ENCODE data around the gene CPEB2.

DNA sequence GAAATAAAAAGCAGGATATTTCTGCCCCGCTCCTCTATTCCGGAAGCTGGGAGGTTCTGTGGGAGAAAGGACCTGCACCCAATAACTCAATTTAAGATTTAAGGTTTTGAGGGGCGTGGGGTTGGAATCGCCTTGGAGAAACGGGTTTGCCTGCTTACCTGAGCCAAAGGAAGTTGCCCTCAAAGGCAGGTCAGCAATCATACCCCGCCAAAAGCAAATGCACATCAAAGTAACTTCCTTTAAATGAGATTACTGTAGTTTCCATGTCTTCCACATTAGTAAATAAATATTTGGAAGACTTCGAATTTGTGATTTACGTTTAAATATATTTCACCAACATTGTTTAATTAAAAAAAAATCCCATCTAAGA, 999 bp upstream of the HS3ST1 start:
- RRBS = no CpG with 5 or more reads among the region's 8 CpGs

DNA sequence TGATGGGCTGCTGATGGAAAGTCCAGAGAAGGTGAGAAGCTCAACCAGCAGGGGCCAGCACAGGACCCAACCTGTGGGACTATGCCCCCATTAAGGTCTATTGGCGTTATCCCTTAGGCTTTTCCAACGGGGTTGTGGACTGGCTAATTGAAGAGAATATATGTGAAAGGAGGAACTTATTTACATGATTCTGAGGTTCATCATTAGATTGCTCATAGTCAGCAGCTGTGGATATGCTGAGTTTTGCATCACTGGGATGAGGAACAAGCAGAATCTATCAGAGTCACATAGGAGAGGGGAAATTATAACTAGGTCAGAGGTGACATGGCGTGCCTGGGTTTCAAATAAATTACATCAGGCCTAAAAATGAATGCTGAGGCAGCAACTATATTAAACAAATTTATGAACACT, 60.6 kb upstream of the HS3ST1 start:
- RRBS = no CpG with 5 or more reads among the region's 3 CpGs

DNA sequence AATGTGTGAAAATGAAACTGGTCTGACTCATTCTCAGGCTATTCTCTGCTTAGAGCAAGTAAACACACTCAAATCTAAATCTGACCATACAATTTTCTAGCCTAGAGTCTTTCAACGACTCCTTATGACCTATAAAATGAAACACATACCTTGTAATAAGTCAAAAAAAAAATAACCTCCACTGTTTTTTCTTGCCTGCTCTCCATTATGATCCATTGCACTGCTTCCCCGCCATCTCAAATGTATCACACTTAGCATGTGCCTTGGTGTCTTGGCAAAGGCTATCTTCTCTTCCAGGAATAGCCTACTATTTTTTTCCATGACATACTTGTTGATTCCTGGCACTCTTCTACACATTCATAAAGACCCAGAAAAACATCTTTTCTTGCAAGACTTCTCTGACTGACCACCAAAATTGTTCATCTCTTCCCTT, 965.1 kb upstream of the HS3ST1 start:
- RRBS = no CpG with 5 or more reads among the region's 2 CpGs

GRCh38 chr4:13356801-13357265, 127.3 kb downstream of the RAB28 start:
- RRBS = no CpG with 5 or more reads among the region's 2 CpGs

DNA sequence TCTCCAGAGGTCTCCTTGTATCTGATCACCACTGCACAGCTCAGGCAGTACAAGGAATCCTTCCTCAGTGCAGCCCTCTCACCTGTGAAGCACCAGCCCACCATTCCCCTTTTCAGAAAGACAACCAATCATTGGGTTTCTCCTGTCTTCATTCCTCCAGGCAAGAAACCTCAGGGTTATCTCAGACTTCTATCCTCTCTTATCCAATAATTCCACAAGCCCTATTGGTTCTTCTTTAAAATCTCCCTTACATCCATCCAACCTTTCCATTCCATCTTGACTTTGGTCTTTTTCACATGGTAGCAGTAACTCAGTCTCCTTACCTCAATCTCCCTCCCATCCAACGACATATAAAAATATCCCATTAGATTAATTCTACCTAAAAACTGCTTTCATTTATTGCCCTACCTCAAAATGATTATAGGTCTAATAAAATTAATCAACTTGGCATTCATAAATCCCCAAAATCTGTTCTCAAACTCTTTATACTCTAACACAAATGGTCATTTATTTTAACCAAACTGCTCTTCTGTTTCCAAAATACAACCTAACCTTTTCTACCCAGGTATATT, 109.6 kb downstream of the RAB28 start:
- RRBS = no CpG with 5 or more reads among the region's 1 CpG

GRCh38 chr4:13549271-13549656, 5.0 kb upstream of the NKX3-2 start:
- RRBS = no CpG with 5 or more reads among the region's 13 CpGs

- RRBS = no CpG with 5 or more reads among the region's 4 CpGs
Measured at GRCh38 chr4:13626549-13627009, 946 bp downstream of the BOD1L1 start.

DNA sequence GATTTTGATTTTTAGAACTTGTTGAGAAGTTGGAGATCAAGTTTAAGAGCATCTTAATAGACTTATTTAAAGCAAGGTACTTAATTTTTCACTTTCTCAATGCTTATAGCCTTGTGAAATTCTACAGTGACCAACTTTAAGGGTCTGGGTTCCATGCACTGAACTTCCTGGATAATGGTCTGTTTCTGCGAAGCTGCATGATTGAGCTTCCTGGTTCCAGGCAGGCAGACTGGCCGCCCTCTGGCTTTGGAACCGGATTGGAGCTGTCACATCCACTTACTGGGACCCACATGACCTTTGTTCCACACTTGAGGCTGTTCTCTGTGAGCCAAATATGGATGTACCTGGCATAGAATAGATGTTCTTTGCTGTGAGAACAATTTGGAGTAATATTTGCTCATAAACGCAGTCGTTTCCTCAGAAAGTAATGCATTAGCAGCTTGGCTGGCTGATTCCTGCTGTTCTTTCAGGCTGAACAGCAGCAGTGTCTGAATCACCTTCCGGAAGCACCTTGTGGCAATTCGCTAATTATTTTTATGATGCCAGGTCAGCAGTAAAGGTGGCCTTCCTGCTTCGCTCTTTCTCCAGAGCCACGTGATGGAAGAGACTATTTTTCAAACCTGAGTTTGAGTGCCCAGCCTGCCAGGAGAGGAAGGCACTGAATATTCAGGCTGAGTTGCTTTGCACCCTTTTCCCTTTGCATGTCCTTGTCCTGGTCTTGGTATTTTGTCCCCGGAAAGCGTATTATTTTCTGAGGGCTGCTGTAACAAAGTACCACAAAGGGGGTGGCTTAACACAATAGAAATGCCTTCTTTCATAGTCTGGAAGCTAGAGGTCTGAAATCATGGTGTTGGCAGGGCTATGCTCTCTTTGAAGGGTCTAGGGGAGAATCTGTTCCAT, 78.1 kb upstream of the BOD1L1 start:
- RRBS = no CpG with 5 or more reads among the region's 11 CpGs

GRCh38 chr4:13856161-13856421, 228.6 kb upstream of the BOD1L1 start:
- RRBS = no CpG with 5 or more reads among the region's 1 CpG

DNA sequence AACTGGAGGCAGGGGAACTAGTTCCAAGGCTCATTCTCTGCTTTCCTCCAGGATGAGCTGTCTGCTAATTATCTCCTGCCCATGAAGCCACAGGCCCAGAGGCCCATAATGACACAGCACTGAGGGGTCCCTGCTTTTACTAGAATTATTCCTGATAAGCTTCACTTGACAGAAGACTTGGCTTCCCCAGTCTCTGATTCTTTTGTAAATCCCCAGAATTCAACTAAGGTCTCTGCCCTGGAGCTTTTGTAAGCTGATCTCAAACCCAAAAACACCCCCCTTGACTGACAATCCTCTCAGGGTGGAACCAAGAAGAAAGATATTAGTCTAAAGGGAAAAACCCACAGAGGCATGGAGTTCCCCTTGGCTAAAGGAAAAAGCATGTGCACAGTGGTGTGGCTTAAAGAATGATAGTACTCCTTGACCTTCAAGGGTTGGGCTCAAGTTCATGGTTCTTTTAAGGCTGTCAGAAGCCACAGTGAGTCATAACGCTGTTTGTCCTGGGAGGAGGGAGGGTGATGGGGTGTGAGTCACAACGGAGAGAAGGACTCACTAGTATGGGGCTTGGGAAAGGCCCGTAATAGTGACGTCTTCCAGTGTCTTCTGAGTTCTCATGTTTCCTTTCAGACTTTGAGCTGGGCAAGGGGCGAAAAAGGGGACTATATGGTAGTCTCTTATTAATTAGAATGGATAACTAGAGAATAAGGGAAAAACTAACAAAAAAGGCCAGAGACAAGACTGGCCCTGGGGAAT, 146.0 kb upstream of the CPEB2 start:
- RRBS = no CpG with 5 or more reads among the region's 5 CpGs

DNA sequence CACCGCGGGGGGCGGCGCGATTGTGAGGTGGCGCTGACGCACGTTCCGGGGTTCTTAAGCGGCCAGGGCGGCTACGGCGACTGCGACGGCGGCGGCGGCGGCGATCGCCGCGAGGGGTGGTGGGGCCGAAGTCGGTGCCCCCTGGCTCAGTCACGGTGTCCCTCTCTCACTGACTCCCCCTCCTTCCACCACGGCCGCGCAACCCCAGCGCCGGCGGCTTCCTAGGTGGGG, at the start of gene CPEB2:
CPEB2 (plus strand) TSS at position 83 of the 231 bp plus-strand sequence.
- RRBS = 2% methylated on average over 11 of the region's 32 CpGs

- RRBS = no CpG with 5 or more reads among the region's 4 CpGs
Measured at GRCh38 chr4:15067280-15068339, 65.3 kb downstream of the CPEB2 start.

DNA sequence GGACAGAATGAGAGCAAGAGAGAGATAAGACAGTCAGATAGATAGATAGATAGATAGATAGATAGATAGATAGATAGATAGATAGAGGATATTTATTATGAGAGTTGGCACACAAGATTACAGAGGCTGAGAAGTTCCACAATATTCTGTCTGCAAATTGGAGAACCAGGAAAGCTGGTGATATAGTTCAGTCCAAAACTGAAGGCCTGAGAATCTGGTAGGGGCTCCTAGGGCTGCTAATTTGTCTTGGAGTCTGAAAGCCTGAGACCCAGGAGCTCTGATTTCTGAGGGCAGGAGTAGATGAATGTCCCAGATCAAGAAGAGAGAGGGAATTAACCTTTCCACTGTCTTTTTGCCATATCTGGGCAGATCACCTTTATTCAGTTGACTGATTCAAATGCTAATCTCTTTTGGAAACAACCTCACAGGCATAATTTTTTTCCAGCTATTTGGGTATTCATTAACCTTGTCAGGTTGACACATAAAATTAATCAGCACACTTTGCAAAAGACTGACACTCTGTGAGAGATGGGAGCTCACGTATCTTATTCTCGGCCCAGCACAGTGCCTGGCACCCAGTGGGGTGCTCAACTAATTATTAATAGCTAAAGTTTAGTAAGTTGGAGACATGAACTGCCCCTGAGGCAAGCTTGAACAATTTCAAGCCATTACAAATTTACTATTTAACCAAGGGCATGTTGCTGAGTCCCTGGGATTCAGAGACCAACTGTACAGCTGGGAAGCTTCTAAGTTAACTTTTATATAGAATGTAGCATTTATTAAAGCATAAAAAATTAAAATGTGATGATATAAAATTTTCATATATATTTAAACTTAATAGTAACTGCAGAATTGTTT, 114.3 kb downstream of the CPEB2 start:
- RRBS = no CpG with 5 or more reads among the region's 2 CpGs

DNA sequence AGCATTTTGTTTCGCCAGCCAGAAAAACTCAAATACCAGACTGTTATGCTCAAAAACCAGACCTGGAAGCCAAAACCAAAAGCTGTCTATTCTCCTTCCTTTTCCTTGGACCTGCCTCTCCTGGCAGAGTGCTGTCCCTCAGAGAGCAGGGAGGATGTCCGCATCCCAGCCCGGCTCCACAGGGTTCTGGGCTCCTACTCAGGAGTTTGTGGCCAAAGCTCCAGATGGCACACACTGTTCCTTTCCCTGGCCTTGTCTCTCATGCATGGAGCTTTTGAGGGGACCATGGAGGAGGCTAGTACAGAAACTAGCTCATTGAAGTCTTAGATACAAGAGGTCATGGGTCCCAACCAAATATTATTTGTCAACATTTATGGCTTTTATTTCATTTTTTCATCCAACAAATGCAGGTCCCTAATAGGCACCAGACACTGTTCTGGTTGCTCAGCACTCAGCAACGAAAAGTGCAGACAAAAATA, 41.8 kb upstream of the C1QTNF7 start:
- RRBS = no CpG with 5 or more reads among the region's 4 CpGs

- RRBS = no CpG with 5 or more reads among the region's 5 CpGs
Measured at GRCh38 chr4:15419893-15420608, 7.8 kb upstream of the C1QTNF7 start.

- RRBS = no CpG with 5 or more reads among the region's 1 CpG
Measured at GRCh38 chr4:15428483-15428871, 644 bp downstream of the C1QTNF7 start.

DNA sequence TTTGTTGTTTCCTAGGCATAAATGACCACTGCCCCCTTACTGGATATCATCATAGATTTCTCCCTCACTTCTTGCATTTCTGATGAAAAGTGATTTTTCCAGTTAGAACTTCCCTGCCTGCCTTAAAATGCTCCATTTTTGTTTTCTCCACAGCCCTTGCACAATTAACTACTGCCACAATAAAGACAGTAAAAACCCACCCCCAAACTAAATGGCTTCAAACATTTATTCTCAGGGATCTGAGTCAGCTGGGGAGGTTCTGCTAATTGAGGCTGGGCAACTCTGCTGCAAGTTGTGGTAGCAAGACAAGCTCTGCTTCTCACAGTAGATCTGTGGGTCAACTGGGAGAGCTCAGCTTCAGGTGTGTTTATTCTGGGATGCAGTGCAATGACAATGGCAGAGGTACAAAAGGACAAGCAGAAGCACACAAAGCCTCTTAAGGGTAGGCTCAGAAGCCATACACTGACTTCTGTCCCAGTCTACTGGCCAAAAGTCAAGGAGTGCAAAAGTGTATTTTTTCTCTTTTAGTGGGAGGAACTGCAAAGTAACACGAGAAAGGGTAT, 60.9 kb downstream of the FBXL5 start:
- RRBS = no CpG with 5 or more reads among the region's 1 CpG

DNA sequence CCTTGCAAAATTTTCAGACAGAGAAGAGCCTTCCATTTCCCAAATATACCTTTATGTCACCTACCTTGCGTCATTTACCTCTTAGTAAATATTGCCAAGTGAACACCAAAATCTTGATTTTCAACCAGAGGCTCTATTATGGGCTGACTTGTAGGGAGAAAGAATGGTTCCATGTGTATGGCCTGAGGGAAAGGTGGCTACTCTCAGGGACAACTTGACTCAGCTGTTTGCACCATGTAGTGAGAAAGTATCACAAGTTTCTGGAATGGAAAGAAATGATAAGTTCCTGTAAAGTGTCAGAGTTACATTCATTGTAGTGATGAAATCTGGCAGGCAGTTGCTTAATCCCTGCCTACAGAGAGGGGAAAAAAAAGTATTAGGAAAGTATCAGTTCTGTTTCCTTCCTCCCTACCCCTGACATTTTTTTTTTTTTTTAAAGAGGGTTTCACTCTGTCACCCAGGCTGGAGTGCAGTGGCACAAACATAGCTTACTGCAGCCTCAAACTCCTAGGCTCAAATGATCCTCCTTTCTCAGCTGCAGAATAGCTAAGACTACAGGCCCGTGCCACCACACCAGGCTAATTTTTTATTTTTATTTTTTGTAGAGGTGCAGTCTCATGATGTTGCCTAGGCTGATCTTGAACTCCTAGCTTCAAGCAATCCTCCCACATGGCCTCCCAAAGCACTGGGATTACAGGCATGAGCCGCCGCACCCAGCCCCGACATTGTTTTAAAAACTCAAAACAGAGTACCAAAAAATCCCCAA, 4.7 kb upstream of the FBXL5 start:
- RRBS = no CpG with 5 or more reads among the region's 5 CpGs

DNA sequence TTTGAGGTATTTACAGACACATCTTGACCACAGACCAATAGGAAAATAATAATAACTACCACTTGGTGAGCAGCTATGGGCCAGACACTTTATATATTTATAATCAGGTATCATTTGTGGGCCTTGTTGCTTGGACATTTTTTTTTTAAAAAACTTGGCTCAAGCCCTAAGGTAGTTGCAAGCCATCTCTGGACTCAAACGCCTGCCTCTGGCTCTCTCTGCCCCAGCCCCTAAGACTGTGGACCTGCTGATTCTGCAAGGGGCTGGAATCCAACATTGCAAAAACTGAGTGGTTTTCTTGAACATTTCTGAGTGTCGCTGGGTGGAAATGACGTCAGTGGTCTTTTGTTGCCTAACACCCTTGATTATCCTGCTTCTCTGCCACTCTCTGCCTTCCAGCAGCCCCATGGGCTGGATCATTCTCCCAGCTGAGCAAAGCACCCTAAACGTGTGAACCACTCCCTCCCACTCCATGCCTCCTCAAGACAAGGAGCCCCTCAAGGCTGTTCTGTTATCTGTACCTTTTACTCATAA, 16.6 kb downstream of the BST1 start:
- RRBS = no CpG with 5 or more reads among the region's 4 CpGs

DNA sequence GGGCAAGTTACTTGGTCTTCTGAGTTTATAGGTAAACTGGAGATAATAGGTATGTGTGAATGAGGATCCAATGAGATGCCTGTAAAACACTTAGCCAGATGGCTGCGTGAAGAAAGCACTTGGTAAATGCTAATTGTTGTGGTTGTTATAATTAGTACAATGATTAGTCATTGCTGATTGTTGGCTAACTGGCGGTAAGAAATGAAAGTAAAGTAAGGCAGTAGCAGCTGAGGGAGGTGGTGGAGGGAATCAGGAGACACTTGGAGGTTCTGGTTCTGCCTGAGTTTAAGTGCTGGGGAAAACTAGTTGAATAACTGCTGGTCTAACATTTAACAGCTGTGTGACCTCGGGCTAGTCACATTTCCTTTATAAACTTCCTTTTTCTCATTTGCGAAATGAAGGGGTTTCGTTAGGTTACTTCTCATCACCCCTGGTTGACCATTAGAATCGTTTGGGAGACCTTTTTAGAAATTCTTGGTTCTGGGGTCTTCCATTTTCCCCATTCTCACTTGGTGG, 31.0 kb downstream of the CD38 start:
- RRBS = no CpG with 5 or more reads among the region's 6 CpGs